ENCODE measurements around a stretch of chr17.

GRCh38 chr17:65712406-65712876, 151.0 kb upstream of the AXIN2 start:
- RAMPAGE, long total RNA = no peak
- RRBS = no CpG with 5 or more reads among the region's 7 CpGs

DNA sequence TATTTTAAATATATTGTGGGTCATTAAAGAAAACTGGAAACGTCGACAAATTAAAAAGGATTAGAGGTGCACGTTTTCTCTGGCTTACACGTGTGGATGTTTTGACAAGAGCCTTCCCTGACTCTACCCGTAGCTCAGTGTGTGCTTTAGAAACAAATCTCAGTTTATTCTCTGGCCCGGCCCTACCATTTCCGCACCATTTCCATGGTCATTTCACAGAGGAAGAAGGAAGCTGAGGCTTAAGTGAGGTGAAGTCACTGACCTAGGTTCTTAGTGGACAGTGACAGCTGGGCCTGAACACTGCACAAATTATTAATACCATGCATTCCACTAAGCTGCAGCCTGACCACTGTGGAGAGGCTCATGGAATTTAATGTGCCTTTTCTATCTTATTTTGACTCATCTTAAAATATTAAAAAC, 990 bp downstream of the CEP112 start:
- RAMPAGE, long total RNA = no peak
- RRBS = no CpG with 5 or more reads among the region's 7 CpGs

GRCh38 chr17:66222543-66223345, 6.5 kb downstream of the APOH start:
- RAMPAGE, long total RNA = no peak
- RRBS = no CpG with 5 or more reads among the region's 11 CpGs

GRCh38 chr17:66230889-66231387, 1.7 kb upstream of the APOH start:
- RAMPAGE, long total RNA = no peak
- RRBS = no CpG with 5 or more reads among the region's 4 CpGs

- RAMPAGE, long total RNA = no peak
- RRBS = no CpG with 5 or more reads among the region's 5 CpGs
Observed at GRCh38 chr17:66304889-66305341, 2.5 kb downstream of the PRKCA start.

DNA sequence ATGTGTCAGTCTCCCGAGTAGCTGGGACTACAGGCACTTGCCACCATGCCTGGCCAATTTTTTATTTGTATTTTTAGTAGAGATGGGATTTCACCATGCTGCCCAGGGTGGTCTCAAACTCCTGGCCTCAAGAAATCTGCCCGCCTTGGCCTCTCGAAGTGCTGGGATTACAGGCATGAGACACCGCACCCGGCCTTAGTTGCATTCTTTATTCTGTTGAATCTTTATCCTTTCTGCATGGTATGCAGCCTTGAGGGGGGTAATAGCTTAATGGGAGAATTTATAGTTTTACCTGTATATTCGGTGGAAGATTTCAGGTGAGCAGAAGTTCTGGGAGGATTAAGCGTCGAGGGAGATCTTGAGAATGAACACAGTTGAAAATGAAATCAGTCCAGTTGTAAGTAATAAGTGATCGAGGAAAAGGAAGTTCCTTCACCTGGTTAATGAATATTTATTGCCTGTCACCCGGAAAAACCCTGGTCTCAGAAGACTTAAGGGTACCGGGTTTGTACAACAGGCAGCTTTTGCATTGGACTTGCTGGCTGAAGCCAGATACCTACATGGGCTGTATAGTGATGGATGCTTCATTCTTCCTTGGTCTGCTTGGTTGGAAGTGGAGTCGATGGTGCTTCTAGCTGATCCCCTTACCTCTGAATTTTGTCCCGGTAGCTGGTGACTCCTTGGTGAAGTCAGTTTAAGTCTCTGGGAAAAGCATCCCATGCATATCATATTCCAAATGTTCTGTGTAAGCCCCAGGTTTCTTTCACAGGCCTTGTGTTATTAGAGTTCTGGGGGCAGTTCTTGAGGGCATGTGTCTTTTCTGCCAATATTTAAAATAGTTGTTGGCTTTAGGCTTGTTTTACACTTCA, 72.7 kb downstream of the PRKCA start:
- RAMPAGE, long total RNA = no peak
- RRBS = no CpG with 5 or more reads among the region's 13 CpGs

- RAMPAGE, long total RNA = no peak
- RRBS = no CpG with 5 or more reads among the region's 12 CpGs
Observed at GRCh38 chr17:66397996-66398947, 95.9 kb downstream of the PRKCA start.

DNA sequence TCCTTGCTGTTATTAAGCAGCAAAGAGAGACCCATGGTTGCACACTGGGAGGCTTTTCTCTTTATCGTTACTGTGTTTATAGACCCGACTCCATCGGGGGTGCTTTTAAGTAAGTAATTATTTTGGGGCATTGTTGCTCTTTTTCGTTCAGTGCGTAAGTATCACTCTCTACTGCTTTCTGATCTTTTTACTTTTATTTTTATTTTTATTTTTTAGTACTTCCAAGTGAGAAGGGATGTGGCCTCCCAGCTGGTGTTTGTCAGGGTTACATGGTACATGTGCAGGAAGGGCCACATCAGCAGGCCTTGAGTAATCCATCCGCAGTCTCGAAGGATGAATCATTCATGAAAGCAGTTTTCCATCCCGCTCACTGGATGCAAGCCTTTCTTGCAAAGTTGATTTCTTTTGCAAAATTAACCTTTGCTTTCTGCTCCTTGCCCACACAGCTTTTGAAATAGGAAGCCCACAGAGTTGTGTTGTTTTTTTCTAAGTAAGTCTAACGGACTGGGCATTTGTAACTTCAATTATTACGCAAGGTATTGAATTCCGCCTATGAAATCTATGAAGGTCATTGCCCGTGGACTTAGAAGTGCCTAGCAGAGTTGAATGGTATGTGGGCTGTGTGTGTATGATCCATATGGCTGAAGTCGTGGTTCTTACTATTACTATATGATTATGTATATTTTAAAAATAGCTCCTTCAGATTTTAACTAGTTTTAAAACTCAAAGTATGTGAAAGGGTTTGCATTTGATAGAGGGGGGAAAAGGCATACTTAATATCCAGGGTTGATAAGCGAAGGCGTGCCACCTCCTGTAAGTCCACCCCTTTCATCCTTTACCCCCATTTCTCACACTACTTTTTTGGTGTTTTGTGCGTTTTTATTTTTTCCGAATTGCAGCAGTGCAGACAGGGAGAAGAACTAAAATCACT, 157.5 kb downstream of the PRKCA start:
- RAMPAGE, long total RNA = no peak
- RRBS = no CpG with 5 or more reads among the region's 17 CpGs

GRCh38 chr17:66724662-66725082, 110.2 kb upstream of the CACNG5 start:
- RAMPAGE, long total RNA = no peak
- RRBS = no CpG with 5 or more reads among the region's 4 CpGs

DNA sequence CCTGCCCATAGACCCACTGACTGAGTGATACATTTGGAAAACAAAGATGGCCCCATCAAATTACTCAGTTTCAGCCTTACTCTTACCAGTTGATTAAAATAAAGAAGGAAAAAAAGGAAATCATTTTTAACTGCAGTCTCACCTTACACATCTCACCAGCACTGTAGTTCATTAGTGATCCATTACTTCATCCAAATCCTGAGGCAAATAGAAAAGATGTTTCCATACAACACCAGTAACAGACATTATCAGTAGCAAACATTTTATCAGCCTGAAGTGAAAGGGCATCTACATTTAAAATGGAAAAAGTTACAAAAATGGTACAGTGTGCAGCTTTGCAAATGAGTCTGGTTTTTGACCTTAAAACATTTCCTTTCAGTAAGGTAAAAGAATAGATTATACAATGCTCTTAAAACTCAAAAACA, 1.3 kb downstream of the HELZ start:
- RAMPAGE, long total RNA = no peak

GRCh38 chr17:67444249-67444654, 67.2 kb downstream of the PITPNC1 start:
- RAMPAGE, long total RNA = no peak
- RRBS = no CpG with 5 or more reads among the region's 7 CpGs

DNA sequence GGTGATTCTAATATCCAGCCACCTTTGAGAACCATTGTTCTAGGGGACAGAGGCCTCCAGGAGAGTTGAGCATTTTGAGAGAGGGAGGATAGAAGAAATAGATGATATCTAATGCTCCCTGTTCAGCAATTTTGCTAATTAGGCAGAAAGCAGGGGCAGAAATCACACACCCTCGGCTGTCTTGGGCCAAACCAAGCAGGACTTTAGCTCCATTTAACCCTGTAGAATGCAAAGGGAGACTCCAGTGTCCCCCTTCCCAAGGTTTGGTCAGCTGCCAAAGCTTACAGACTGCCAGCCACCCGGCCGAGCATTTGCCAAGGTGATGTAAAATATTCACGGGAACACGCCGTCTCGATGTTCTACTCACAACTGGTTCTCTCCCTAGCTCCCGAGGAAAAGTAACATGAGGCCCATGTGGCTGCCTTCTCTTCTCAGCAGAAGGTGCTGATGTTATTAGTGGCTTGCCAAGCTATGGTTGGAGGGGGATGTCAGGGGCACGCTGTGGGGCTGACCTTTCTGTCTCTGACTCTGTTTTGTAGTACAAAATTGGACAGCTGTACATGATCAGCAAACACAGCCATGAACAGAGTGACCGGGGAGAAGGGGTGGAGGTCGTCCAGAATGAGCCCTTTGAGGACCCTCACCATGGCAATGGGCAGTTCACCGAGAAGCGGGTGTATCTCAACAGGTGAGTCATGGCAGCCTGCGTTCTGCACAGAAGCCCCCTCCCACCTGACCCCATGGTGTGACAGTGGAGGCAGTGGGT, 155.4 kb downstream of the PITPNC1 start:
- RAMPAGE, long total RNA = no peak
- RRBS = no CpG with 5 or more reads among the region's 14 CpGs

- RAMPAGE, long total RNA = no peak
- RRBS = no CpG with 5 or more reads among the region's 25 CpGs
Observed at GRCh38 chr17:67824487-67825068, 725 bp upstream of the BPTF start.

- RAMPAGE, long total RNA = no peak
- RRBS = no CpG with 5 or more reads among the region's 7 CpGs
Observed at GRCh38 chr17:67893798-67894522, 68.7 kb downstream of the BPTF start.

DNA sequence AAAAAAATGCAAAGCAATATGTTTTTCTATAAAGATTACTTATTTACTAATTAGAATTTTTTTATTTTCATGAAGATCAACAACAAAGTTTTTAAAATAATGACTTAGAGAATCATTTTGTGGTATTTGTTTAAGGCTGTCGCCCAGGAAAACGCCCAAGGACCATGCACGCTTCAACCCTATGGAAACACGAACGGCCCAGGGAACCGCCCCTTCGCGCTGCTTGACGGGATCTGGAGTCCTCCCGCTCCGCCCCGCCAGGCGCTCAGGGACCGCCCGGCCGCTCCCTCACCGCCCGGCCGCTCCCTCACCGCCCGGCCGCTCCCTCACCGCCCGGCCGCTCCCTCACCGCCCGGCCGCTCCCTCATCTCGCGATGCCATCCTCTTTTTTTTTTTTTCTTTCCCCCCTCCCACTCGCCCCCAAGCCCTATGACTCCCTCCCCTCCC, 332 bp upstream of the KPNA2 start:
- RAMPAGE, long total RNA = no peak
- RRBS = no CpG with 5 or more reads among the region's 31 CpGs

- RAMPAGE, long total RNA = no peak
- RRBS = no CpG with 5 or more reads among the region's 8 CpGs
Observed at GRCh38 chr17:68070646-68071047, 35.1 kb downstream of the KPNA2 start.

GRCh38 chr17:68206296-68206601, 41.6 kb upstream of the AMZ2 start:
- RAMPAGE, long total RNA = no peak
- RRBS = no CpG with 5 or more reads among the region's 9 CpGs

DNA sequence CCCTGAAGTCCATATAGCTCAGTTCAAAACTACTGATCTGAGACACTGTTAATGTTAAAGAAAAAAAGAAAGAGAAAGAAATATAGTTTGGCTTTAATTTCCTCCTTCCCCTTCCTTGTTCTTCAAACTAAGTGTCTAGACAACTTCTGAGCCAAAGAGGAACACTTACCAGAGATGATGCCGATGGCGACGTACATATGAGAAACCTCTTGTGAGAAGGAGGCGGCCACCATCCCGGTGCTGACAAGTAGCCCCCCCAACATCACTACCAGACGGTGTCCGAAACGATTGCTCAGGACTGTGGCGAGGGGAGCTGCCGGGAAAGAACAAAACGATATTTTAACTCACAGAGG, 17.2 kb downstream of the SLC16A6 start:
- RAMPAGE, long total RNA = no peak
- RRBS = 90% methylated on average over 4 of the region's 11 CpGs

DNA sequence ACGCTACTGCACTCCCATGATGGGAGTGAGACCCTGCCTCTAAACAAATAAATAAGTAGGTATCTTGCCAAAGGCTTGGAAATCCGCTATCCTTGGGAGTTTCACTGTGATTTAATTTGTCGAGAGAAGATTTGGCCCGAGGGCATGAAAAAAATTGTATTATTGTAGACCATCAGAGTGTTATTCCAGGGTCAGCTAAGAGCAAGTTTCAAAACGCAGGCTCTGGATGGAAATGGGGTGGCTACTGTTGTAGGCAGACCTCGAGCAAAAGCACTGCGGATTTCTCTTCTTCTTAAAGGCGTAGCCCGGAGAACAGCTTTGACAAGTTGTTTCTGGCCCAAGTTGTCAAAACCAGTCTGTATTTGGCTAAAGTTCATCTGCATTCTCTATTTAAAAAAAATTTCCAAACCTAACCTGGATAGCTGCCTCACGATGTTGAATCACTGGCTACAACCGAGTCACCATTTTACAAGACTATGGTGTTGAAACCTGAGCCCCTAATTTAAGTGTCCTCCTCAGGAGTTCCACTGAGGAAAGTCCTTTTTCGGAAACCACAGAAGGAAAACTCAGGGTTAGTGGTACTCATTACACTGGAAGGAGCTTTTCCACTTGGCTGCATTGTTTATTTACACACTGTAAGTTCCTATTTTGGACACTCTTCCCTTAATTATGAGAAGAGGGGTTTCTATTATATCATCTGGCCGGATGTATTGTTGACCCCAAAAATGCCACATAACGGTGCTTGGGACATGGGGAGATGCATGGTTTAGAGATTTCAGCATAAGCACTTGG, 1.5 kb downstream of the SLC16A6 start:
- RAMPAGE, long total RNA = no peak
- RRBS = no CpG with 5 or more reads among the region's 14 CpGs

DNA sequence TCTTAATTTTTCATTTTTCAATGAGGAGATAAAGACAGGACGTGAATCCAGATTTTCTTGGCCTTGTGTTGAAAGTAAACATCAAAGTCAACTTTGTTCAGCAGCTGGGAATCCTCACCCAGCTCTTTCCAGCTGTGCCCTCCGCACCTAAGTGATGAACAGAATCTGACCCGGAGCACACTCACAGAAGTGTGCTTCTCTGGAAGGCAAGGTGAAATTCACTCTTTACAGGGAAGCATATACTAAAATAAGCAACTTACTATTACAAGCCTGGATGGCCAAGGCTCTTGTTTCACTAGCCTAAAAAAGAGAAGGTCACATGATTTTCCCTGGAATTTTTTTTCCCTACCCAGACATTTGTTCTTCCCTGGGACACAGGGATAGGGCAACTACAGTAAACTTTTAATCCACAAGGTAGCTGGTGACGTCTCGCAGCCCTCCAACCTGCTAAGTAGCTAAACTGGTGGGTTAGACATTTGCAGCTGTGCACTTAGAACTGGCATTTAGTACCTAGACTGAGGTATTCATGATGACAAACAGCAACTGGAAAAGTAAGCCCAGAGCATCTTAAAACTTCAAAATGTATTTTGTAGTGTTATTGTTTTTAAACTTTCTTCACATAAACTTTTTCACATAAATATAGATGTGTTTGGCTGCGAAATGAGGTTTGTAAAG, 3.1 kb downstream of the WIPI1 start:
- RAMPAGE, long total RNA = no peak
- RRBS = no CpG with 5 or more reads among the region's 6 CpGs